ENCODE results near the genes EXOSC2 and POMT1.

DNA sequence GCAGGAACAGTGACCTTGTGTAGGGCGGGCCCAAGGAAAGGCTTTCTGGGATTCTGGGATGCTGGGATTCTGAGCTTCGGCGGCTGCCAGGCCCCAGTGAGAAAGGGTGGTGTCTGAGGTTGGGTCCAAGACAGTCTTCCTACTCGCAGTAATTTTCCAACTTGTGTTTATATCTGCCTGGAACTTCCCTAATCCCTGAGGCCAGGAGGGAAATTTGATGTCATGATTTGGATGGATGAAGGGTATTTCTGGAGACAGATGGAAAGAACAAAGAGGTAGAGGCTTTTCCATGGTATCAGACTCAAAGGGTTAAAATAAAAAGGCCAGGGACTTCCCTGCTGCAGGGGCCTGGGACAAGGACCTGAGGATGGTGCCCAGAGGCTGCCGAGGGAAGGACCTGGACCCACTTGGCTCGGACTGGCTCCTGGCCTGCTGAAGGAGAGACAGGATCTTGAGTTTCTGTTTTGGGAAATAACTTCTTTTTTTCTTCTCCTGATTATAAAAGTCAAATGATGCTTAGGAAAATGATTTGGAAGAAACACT lies 52.5 kb downstream of the HMCN2 start:
- CAGE, long polyA plus RNA: no peak
- RRBS: no CpG with 5 or more reads among the region's 6 CpGs

DNA sequence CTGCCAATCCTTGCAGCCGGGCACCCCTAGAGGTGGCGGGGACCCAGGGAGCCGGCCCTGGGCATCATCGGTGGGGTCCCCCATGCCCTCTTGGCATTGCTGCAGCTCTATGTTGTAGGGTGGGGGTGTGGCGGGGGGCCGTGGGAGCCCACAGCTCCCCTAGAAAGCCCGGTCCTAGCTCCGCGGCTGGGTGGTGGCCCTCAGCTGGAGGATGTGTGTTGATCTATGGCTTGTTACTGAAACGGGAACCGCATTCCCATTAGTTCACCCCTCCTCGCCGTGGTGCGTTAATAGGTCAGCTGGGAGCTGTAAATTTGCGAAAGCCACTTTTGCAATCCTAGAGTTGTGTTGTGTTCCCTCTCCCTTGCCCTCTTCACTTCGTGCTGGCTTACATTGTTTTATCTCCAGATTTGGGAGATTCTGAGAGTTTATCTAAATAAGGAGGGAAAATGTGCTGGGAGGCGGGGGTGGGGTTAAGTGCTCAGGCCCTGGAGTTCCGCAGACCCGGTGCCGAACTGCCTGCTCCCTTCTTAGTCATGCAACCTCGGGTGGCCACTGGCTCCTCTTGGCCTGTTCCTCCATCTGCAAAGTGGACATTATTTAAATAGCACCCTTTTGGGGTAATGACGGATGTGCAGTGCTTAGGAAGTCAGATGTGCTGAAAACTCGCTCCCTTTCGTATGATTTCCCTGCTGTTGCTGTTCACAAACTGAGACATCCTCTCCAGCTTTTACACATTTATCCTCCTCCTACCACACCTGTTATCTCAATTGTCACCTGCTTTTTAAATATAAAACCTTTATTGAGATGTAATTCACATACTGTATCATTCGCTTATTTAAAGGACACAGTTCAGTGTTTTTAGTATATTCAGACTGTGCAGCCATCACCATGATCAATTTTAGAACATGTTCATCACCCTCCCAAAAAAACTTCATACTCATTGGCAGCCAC lies 62.9 kb downstream of the HMCN2 start:
- CAGE, long polyA plus RNA: no peak
- RRBS: no CpG with 5 or more reads among the region's 25 CpGs

- CAGE, long polyA plus RNA: no peak
- RRBS: no CpG with 5 or more reads among the region's 12 CpGs
These were observed 65.0 kb downstream of the HMCN2 start for GRCh38 chr9:130330570-130330919.

DNA sequence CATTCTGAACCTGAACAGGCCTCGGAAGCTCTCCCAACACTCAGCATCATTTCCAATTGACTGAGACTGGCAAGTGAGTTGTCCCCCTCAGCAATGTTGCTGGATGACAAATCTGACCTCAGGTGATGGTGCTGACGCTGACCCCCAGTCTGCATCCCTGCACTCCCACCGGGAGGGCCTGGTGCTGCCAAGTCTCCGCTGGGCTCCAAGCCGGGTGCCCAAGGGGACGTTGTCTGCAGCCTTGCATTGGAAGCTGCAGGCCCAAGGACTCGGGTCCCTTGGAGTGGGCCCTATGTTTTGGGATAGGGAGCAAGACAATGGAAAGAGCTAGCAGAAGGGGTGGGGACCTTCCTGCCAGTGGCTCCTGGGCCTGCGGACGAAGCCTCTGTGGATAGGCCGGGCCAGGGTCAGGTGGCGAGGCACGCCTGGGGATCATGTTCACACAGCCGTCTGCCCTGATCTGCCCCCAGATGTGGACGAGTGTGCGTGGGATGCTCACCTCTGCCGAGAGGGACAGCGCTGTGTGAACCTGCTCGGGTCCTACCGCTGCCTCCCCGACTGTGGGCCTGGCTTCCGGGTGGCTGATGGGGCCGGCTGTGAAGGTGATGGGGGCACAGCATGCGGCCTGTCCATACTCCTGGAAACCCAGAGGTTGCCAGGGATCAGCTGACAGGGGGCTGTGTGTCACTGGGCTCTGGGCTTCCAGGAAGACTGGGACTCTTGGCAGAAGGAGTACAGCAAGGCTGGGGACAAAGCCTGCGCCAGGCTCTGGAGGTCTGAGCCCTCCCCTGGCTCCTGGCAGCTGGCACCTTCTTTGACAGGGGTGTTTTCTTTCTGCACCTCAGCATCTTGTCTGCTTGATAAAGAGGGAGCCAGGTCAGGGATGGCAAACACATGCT lies 16.6 kb upstream of the ASS1 start:
- CAGE, long polyA plus RNA: no peak
- RRBS: 91% methylated on average over 3 of the region's 24 CpGs

DNA sequence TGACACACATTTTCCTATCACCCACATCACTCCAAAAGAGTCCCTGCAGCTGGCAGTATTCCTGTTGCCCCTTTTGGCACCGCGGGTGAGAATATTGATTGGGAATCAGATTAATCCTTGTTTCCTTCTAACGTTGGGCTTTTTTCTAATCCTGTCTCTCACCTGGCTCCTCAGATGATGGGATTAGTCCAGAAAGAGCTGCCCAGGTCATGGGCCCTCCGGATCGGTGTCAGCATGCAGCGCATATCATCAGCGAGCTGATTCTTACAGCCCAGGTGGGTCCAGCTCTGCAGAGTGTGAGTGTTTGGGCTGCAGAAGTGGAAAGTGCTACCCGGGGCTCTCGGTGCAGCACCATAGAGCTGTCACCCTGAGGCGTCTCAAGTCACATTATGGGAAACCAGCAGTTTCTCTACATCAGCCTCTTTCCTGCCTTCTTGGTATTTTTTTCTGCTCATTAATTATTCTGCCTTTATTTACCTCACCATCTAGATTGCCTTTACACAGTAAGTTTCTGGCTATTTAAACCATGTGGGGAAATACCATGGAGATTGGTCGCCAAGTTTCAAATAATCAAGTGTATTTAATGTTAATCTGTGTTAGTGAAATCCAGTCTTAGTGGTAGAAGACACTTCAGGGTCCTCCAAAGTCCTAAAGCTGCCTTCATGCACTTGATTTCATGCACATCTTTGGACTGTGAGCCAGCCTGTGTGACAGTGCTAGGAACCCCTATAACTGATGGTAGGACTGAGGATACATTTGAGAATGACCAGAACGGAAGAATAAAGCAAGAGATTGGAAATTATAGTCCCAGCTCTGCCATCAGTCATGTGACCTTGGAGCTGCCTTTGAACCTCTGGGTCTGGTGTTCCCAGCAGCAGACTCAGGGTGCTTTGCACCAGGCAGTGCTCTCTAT lies 40.7 kb upstream of the PRDM12 start:
- CAGE, long polyA plus RNA: no peak
- RRBS: 98% methylated on average over 5 of the region's 12 CpGs

DNA sequence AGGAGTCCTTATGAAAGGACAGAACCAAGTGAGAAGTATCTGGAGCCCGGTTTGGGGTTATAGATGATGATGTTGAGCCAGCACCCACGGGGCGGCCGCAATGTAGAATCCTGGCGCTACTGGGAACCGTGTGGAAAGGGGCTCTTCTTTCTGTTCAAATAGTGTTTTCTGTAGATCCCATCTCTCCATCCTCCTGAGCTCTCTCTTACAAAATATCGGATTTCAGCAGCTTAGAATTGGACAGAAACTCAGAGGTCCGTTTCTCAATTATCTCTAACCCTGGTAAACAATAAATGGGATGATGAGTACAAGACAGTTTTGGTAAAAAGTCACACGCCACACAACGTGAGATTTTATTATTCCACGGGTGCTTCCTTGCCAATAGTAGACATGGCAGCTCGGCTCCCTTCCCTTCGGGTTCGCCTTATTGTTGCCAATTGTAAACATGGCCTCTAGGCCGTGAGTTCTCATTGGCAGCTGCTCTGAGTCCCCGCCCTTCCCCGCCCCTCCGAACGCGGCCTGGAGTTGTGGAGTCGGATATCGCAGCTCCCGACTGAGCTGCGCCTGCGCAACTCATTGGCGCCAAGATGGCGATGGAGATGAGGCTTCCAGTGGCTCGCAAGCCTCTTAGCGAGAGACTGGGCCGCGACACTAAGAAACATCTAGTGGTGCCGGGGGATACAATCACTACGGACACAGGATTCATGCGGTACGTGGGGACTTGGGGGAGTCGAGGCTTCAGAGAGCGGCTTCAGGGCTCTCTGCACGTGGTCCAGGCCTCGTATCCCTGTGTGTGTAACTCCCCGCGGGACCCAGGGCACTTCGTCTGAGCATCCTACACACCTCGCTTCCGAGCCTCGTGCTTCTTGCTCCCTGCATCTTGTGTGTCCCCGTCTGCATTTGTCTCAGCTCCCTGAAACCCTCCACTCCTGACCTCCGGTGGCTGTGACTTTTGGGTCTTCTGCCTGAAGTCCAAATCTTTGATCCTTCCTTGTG lies at the start of gene EXOSC2:
EXOSC2 (plus strand) TSS at position 576 of the 996 bp plus-strand sequence.
- CAGE, long polyA plus RNA: start-site peak on the plus strand centred at position 570 of the sequence, 19 bp wide, 305 and 174 reads in 2 replicates
- RRBS: no CpG with 5 or more reads among the region's 47 CpGs

- CAGE, long polyA plus RNA: no peak
- RRBS: 2% methylated on average over 24 of the region's 44 CpGs
These were observed 19.8 kb downstream of the EXOSC2 start for GRCh38 chr9:130713194-130714060.

DNA sequence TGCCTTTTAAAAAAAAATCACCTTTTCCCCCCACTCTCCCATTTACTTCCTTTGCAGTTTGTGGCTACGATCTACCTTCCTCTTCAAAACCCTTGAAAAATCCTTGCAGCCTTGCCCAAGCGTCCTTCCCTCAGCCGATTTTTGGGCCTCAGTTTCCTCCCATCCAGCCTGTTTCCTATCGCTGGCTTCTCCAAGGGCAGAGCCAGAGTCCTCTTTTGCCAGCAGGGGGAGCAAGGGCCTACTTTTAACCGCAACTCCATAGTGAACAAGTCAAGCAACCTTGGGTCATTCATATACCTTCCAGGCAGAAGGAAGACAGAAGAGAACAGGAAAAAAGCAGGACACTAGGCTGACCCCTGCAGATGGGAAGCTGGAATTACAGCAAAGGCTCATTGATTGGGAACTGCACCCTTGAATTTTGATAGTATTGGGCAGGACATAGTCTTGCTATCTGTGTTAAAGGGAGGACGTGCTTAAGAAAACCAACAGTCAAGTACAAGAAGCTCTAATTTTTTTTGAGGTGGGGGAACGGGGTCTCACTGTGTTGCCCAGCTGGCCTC lies 30.2 kb downstream of the QRFP start:
- CAGE, long polyA plus RNA: no peak
- RRBS: no CpG with 5 or more reads among the region's 7 CpGs

DNA sequence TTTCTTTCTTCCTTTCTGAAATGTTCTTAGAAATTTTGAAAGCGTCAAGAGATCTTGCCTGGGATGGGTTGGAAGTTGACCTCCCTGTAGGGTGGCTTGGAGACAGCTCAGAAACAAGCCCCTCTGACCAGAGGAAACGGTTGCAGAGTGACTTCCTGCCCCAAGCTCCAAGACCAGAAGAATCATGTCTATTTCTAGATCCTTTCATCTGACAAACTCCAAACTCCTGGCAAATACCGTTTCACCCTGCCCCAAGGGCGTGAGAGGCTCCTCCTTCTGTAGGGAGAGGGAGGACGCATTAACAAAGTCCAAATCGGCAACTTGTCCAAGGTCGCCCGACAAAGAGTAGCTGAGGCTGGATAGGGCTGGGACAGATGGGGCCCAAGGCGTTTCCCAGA lies 3.9 kb downstream of the FIBCD1 start:
- CAGE, long polyA plus RNA: no peak
- RRBS: no CpG with 5 or more reads among the region's 9 CpGs

- CAGE, long polyA plus RNA: no peak
- RRBS: no CpG with 5 or more reads among the region's 14 CpGs
These were observed 2.6 kb downstream of the FIBCD1 start for GRCh38 chr9:130936063-130937186.

- CAGE, long polyA plus RNA: no peak
- RRBS: no CpG with 5 or more reads among the region's 9 CpGs
These were observed 1.5 kb downstream of the AIF1L start for GRCh38 chr9:131097794-131098236.

GRCh38 chr9:131144069-131145215 lies 19.1 kb downstream of the NUP214 start:
- CAGE, long polyA plus RNA: no peak
- RRBS: no CpG with 5 or more reads among the region's 4 CpGs

DNA sequence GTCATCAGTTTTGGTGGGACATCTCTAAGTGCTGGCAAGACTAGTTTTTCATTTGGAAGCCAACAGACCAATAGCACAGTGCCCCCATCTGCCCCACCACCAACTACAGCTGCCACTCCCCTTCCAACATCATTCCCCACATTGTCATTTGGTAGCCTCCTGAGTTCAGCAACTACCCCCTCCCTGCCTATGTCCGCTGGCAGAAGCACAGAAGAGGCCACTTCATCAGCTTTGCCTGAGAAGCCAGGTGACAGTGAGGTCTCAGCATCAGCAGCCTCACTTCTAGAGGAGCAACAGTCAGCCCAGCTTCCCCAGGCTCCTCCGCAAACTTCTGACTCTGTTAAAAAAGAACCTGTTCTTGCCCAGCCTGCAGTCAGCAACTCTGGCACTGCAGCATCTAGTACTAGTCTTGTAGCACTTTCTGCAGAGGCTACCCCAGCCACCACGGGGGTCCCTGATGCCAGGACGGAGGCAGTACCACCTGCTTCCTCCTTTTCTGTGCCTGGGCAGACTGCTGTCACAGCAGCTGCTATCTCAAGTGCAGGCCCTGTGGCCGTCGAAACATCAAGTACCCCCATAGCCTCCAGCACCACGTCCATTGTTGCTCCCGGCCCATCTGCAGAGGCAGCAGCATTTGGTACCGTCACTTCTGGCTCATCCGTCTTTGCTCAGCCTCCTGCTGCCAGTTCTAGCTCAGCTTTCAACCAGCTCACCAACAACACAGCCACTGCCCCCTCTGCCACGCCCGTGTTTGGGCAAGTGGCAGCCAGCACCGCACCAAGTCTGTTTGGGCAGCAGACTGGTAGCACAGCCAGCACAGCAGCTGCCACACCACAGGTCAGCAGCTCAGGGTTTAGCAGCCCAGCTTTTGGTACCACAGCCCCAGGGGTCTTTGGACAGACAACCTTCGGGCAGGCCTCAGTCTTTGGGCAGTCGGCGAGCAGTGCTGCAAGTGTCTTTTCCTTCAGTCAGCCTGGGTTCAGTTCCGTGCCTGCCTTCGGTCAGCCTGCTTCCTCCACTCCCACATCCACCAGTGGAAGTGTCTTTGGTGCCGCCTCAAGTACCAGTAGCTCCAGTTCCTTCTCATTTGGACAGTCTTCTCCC lies 72.7 kb downstream of the NUP214 start:
- CAGE, long polyA plus RNA: no peak
- RRBS: no CpG with 5 or more reads among the region's 19 CpGs

- CAGE, long polyA plus RNA: no peak
- RRBS: no CpG with 5 or more reads among the region's 12 CpGs
These were observed 50.7 kb downstream of the FAM78A start for GRCh38 chr9:131225208-131226493.

DNA sequence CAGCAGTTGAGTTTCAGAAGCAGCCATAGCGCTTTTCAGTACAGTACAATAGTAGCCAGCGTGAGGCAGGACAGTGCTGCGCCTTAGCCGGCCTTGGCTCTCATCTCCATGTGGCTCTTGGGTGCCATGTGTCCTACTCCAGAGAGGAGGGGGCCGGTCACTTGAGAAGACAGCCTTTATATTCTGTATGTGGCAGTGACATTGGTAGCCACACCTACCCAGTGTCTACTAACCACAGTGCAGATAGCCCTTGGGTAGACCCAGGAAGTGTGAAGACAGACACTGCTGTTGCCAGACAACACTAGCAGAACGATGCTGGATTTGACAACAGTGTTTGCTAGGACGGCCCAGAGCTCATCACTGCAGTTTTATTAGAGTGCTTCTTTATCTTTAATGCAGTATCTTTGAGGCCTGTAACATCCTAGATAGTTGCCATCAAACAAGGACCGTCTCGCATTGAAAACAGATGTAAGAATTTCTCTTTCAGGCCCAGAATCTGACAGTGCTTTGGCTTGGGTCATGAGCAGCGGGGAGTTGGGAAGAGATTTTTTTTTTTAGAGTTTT lies 42.2 kb downstream of the FAM78A start:
- CAGE, long polyA plus RNA: no peak
- RRBS: no CpG with 5 or more reads among the region's 10 CpGs

GRCh38 chr9:131262635-131263068 lies 13.7 kb downstream of the FAM78A start:
- CAGE, long polyA plus RNA: no peak
- RRBS: no CpG with 5 or more reads among the region's 9 CpGs

DNA sequence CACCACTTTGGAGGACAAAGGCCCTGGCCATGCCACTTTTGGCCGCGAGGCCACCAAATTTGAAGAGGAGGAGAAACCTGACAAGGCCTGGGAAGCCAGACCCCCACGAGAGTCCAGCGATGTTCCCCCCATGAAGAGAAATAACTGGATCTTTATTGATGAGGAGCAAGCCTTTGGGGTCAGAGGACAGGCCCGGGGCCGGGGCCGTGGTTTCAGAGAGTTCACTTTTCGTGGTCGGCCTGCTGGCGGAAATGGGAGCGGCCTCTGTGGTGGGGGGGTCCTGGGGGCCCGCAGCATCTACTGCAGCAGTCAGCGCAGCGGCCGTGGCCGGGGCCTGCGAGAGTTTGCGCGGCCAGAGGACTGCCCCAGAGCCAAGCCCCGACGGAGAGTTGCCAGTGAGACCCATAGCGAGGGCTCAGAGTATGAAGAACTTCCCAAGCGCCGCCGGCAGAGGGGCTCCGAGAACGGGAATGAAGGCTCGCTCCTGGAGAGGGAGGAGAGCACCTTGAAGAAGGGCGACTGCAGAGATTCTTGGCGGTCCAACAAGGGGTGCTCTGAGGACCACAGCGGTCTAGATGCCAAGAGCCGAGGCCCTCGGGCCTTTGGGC lies 27.5 kb upstream of the POMT1 start:
- CAGE, long polyA plus RNA: no peak
- RRBS: no CpG with 5 or more reads among the region's 33 CpGs

- CAGE, long polyA plus RNA: start-site peak on the plus strand at chr9:131502939-131503027, 396 and 304 reads in 2 replicates
- RRBS: 1% methylated on average over 13 of the region's 106 CpGs
These were observed at the start of gene POMT1 for GRCh38 chr9:131502495-131503741. Gene POMT1, plus strand, starts transcription at chr9:131502918.

DNA sequence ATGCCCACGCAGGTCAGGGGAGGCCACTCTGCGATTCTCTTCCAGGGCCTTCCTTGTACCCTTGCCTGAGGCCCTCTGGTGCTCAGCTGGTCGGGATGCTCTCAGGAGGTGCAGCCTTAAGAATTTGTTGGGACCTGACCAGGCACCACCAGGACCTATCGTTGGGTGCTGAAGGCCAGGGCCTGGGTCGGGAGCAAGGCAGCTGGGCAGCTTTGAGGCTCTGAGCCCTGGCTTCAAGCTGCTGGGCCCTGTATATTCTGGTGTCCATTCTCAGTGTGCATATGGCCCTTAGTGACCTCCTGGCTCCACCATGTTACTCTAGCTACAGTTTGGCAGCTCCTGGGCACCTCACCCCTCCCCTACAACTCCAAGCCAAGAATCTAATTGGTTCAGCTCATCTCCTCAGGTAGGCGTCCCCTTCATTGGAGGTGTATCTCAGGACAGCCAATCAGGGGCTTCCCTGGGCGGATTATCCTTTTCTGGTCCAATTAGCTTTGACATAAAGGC lies 8.5 kb downstream of the PRRT1B start:
- CAGE, long polyA plus RNA: no peak
- RRBS: no CpG with 5 or more reads among the region's 7 CpGs

- CAGE, long polyA plus RNA: no peak
- RRBS: 93% methylated on average over 2 of the region's 11 CpGs
These were observed 43.4 kb downstream of the PRRT1B start for GRCh38 chr9:131588611-131589223.